GM12891 (cell line): ENCODE results near the gene DDAH1.

DNA sequence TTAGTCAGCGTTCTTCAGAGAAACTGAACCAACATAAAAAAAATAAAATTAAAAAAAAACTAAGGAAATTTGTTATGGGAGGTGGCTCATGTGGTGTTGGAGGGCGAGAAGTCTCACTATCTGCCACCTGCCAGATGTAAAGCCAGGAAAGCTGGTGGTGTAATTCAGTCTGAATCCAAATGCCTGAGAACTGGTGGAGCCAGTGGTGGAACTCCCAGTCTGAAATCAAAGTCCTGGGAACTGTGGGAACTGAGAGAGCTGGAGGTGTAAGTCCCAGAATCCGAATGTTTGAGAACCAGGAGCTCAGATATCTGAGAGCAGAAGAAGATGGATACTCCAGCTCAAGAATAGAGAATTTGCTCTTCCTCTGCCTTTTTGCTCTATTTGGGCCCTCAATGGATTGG, 3.2 kb downstream of the IFI44L start:
- RRBS = no CpG with 5 or more reads among the region's 3 CpGs

DNA sequence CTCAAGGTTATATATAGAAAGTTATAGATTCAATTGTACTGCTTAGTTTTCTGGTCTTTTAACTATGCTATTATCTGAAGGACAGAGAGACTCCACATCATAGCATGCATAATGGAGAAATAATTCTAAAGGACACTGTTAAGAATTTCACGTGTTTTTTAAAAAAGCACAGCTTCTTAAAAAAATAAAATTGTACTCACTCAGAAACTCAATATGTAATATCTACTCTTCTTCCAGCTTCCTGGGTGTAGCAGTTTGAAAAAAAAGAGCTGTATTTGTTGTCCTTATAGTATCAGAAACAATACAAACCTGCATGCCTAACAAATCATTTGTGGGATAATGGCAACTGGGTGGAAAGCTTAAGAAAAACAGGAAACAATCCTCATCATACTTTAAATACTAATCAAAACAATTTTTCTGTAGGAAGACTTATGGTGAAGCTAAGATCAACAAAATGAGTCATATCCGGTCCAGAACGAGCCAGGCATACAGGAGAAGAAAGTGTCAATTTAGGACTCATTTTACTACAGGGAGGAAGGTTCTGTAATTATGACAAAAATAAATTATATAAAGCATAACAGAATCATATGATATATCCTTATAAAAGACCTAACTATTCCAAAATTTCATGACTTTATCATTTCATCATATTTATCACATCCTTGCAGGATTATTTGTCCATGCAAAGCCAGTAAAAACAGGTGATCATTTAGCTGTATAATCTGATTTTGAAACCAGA, 181.8 kb upstream of the ADGRL4 start:
- RRBS = no CpG with 5 or more reads among the region's 3 CpGs

DNA sequence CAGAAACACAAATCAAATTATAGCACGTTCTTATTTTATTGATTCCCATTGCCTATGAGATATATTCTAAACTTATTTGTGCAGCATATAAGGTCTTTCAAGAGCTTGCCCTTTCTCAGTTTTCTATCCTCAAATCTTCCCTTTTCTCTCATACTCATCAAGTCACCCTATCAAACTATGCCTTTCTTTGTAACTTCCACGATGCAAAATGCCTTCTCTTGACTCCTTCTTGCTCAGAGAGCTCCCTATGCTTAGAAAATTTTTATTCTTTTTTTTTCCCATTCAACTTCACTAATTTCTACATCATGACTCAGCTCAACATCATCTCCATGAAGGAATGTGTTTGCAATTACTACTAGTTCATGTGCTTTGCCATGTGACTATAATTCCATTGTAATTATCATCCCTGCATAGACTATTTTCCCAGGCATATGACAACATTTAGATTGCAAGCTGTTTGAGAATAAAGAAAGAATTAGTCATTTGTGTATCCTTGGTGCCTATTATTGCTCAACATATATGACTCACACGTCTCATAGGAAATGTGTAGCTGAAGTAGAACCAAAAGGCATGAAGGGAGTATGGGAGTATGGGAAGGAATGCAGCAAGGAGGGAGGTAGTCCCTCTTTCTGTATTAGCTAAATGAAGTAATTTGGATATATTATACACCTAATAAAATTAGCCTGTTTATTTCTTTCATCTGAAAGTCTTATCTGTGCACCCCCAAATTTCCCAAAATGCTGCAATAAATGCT, 316.6 kb upstream of the ADGRL4 start:
- RRBS = no CpG with 5 or more reads among the region's 3 CpGs

- RRBS = no CpG with 5 or more reads among the region's 9 CpGs
Observed at GRCh38 chr1:81803421-81803780, 2.7 kb downstream of the ADGRL2 start.

DNA sequence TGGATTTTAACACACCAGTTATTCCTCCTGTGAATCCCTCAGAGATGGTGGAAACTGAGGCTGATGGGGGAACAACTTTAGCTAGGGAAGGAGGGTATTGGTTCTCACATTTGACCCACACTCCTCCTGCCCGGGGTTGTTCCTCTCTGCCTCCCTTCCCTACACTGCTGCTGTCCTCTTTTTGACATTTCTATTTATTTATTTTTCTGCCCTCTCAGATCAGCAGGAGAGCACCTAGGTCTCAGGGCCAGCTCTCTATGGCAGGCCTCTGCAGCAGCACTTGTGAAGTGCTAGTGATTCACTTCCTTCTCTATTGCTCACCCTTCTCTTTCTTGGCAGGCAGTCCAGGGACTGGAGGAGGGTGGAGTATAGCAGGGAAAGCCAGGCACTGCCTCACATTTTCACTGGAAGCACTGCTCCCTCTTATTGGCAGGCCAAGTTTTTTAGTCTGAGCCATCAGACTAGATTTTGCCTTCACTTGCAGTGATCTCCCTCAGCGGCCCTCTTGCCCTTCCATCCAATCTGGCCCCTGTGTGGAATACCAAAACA, 847.8 kb downstream of the TTLL7 start:
- RRBS = no CpG with 5 or more reads among the region's 2 CpGs

- RRBS = no CpG with 5 or more reads among the region's 11 CpGs
Observed at GRCh38 chr1:83692968-83693691, 305.8 kb downstream of the TTLL7 start.

DNA sequence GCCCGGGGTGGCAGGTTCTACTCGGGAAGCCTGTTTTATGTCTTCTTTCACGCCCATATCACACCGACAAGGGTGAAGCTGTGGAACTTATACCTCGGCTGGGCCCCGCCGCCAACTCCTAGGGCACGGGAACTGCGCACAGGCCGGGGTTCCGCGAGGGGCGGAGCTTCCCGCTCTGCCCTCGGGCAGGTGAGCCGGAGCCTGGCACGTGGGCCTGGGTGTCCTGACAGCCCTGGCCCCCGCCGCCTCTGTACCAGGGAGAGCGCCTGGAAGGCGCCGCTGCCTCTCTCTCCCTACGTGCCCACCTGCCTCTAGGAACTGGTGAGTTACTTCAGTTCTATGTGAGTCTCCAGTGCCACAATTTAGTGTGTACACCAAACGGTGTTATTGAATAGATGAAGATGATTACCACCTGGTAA, 138.0 kb downstream of the TTLL7 start:
- RRBS = 5% methylated on average over 7 of the region's 24 CpGs

DNA sequence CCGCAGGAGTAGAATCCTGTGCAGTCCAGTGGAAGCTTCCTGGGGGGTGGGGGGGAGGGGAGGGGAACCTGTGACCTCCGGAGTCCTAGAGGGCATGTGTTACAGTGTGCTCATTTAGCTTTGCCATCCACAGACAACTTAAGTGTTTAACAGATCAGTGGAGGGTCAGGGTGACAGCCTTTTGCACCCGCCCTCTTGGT, 18.1 kb upstream of the PRKACB start:
- RRBS = no CpG with 5 or more reads among the region's 3 CpGs

DNA sequence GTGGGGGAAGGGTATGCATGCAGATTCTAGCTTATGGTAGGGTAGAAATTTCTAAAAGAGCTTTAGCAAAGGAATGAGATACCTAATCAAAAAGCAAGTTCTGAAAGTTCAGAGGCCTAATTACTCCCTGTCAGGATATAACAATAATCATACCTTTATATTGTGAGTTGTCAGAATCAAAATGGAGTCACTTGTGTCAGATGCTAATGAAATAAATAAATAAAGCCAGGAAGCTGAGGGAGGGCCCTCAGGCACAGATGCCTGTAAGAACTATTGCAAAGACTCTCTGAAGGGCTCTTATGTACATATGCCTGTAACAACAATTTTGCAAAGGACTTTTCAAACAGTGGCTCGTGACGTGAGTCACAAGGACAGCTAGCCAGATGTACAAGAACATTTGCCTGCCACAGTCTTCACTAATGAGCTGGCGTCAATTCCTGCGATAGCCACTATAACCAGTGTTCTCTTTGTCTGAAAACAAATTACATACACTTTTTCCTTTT, 27.4 kb upstream of the DNASE2B start:
- RRBS = no CpG with 5 or more reads among the region's 4 CpGs

GRCh38 chr1:84620557-84621352, 46.5 kb upstream of the CTBS start:
- RRBS = 2% methylated on average over 13 of the region's 56 CpGs

DNA sequence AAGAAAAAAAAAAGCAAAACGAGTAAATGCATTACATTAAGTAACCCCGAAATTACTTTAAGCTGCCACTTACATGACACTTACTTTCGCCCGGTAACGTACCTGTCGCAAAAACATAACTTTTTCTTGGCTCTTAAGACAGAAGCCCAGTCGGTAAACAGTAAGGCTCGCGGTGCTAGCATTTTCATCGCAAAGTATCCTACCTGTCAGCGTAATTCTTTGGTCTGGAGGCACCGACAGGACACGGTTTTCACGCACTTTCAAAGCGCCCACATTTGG, 828 bp downstream of the SYDE2 start:
- RRBS = no CpG with 5 or more reads among the region's 15 CpGs

GRCh38 chr1:85273550-85274260, 2.7 kb downstream of the BCL10 start:
- RRBS = no CpG with 5 or more reads among the region's 4 CpGs

GRCh38 chr1:85465020-85465772, at the start of gene DDAH1:
DDAH1 (minus strand) TSS chr1:85465159.
- RRBS = 2% methylated on average over 41 of the region's 69 CpGs

DNA sequence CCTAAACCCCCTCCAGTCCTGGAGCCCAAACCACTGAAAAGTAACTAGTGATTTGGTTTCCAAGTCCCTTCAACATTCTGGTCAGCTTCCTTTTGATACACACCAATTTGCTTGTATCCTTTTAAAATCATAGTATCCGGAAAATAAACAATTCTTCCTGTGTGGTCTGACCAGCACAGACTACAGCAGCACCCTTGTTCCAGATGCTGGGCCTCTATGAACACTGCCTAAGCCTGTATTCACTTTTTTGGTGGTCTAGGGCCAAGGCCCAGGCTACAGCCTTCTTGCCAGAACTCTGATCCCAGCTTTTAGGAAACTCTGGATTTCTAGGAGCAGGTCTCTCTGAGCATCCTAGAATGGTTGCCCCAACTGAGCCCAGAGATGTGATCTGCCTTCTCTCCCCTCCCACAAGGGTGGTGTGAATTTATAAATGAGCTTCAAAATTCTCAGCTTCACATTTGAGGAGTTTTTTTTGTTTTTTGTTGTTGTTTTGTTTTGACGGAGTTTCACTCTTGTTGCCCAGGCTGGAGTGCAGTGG, 883 bp upstream of the DDAH1 start:
- RRBS = no CpG with 5 or more reads among the region's 2 CpGs

DNA sequence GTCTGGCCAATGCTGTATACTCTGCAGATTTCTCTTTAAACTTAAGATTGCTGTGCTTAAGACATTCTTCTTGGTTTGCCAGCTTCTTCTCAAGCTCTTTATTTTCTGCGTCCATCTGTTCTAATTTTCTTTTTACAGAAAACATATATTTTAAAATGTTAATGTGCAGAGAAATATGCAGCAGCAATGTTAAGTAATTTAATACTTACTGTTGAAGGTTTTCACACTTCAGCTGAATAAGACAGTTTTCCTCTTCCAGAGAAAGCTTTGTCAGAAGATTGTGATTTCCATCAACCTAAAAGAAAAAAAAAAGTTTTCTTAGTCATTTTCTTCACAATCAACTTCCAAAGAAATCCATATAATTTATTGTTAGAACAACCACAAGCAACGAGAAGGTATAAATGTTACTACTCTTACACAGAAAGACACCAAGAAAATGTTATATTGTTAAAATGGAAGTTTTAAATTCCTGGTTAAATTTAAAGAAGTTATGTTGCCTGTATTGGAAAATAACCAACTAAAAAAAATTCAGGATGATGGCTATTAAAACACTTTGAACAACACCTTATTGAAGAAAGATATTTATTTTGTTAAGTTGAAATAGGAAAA, 41.5 kb downstream of the ODF2L start:
- RRBS = no CpG with 5 or more reads among the region's 2 CpGs

DNA sequence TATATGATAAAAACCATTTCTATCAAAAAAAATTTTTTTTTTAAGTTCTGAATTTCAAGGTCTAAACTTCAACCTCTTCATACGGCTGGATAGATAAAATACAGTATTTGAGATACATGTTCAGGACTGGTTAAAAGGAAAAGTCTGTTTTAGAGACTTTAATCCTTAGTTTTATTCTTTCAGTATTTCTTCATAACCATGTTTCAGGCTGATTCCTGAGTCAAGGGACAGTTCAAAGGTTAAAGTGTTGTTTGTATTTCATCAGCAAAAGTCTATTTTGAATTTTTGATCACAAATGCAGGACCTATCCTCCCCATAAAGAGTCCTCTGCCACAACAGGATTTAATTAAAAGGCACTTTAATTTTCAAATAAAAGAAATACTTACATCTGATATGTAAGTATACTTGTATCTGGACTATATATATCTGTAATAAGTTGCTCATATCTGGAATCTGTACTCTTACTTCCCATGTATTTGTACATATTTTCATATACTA, 53.5 kb downstream of the SELENOF start:
- RRBS = no CpG with 5 or more reads among the region's 1 CpG

DNA sequence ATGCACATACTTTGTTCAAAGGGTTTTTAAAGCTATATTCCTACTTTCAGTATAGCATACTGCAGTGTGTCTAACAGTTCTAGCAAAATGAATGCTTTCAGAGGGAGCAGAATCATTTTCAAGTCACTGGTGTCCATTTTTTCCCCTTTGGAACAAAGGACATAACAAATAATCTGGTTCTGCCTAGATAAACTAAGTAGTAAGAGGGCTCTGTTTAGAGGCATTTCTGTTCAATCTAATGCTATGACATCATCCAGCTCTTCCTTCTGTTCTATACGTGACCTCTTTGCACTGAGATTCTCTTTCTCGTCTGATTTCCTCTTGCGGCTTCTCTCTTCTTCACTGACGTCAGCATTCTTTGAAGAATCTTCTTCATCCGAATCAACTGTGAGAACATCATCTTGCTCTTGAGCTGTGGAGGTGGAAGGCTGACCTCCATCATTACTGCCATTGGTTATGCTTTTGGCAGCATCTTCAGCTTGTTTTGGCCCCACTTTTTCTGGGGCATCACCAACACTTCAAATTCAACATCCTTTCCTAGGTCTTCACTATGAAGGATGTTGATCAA, 130.3 kb downstream of the HS2ST1 start:
- RRBS = no CpG with 5 or more reads among the region's 5 CpGs

DNA sequence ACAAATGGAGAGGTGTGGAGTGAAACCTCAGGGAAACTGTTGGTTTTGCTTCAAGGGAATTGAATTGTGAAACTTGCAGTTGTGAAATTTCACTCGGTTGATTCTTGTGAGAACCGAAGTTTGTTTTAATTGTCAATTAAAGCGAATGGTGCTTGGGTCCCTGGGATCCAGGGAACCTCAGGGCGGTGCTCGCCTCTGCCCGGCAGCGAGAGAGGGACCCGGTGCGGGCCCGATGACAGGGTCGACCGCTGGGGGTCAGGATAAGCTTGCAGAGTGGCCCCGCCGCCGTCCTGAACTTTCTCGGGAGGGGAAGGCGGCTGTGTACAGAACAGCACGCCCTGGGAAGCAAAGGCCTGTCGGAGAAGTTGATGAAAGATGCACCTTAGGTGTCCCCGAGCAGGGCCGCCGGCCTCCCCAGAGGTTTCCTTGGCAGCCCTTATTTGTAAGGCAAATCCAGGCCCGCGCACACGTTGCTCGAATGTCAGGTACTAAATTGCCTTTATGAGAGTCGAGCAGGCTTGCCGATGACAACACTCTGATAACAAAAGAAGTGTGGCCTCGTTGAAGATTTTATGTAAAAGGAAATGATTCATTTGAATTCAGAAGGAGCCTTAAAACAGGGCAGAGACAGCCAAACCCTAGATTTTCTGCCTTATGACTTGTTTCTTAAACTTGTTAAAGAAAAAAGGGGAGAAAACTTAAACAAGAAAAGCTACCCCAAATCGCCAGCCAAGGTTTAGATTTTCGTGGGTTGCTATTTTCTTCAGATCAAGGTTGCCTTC, 176.7 kb upstream of the LMO4 start:
- RRBS = no CpG with 5 or more reads among the region's 31 CpGs

DNA sequence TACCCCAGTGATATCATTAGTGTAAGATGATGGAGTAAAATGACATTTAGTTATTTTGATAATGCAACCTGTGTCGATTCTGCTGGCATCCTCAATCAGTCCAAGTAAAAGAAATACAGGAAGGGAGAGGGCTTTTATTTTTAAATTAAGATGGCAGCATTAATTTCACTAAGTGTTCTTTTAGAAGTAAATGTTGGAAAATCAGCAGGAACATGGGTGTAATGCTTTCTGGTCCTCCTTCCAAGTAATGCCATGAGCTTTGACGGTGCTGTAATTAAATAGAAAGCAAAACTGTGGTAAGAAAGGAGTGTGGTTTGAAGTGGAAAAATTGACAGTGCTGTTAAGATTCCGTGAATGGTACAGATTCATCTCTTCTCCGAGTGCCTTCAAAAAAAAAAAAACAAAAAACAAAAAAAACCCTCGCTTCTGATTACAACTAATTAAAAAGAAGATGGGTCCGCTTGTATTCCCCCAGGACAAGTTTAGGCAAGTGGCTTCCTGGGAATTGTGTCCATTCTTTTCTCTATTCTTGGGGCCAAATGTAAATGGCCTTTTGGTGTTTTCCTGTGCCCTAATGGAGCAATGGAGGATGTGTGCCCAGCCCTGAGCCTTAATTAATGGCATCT, 5.0 kb downstream of the LMO4 start:
- RRBS = no CpG with 5 or more reads among the region's 6 CpGs

DNA sequence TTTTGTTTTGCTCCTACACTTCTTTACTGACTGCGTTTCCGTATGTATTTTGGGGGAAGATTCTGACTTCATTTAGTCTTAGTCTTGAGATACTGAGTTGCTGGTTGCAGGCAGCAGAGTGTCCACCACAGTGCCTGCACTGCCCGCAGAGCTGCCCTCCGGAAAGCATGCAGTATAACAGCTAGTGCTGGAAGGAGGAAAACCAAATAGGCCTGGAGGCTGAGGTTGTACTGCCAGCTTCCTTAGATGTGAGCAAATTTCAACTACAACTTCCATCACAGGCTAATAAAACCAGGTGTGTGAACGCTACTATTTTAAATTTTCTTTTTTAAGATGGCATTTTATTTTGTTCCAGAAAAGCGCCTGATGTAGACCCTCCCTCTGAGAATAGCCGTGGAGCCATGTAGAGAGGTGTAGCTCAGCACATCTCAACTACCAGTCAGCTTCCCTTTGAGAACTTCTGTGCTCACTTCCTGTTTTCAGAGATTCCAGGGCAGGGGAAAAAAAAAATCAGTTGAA, 17.5 kb downstream of the LMO4 start:
- RRBS = no CpG with 5 or more reads among the region's 7 CpGs